Measurements from ENCODE around the genes PIWIL4 and AMOTL1.

- PRO-cap, 2 experiments, result peak in 2 of 2 experiments; most common plus-strand start chr11:93570925 (in 1); most common minus-strand start chr11:93570870 (in 1)
These were observed 27.6 kb upstream of the SMCO4 start for GRCh38 chr11:93570675-93571274.

DNA sequence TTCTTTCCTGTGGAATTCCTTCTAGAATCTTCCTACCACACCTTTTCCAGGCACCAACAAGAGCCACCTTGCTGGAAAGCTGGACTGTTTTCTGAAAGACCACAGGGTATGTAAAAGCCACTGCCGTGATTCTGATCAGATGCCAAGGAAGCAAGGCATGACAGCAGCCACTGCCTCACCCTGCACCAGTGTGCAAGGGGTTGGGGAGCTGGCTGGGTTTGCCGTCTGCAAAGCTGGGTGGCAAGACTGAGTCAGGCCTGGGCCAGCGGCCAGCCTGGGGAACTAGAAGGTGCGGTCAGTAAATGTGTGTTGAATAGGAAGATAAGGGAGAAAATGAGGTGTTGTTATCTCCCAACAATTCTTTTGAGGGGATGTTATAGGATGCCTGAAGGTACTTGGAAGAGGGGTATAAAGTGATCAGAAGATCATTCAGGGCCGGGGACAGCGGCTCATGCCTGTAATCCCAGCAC is 8.0 kb downstream of the VSTM5 start:
- PRO-cap, 2 experiments, result no peak in any of the 2 experiments

DNA sequence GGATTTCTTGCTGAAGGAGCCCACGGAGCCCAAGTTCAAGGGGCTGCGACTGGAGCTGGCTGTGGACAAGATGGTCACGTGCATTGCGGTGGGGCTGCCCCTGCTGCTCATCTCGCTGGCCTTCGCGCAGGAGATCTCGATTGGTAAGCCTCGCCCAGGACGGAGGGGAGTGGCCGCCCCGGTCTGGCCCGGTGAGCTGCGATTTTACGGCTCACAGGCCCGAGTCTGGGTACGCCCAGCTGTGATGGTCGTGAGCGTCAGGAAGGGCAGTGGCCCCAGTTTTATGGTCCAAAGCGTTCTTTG is 661 bp downstream of the PANX1 start:
- PRO-cap, 2 experiments, result peak in 2 of 2 experiments; most common plus-strand start position 222 of the sequence (in 2); most common minus-strand start position 80 of the sequence (in 1)

GRCh38 chr11:94183165-94184365 is 54.9 kb downstream of the PANX1 start:
- PRO-cap, 2 experiments, result no peak in any of the 2 experiments

GRCh38 chr11:94500586-94501099 is 6.9 kb downstream of the ANKRD49 start:
- PRO-cap, 2 experiments, result no peak in any of the 2 experiments

GRCh38 chr11:94544512-94544730 is 700 bp downstream of the FUT4 start:
- PRO-cap, 2 experiments, result no peak in any of the 2 experiments

DNA sequence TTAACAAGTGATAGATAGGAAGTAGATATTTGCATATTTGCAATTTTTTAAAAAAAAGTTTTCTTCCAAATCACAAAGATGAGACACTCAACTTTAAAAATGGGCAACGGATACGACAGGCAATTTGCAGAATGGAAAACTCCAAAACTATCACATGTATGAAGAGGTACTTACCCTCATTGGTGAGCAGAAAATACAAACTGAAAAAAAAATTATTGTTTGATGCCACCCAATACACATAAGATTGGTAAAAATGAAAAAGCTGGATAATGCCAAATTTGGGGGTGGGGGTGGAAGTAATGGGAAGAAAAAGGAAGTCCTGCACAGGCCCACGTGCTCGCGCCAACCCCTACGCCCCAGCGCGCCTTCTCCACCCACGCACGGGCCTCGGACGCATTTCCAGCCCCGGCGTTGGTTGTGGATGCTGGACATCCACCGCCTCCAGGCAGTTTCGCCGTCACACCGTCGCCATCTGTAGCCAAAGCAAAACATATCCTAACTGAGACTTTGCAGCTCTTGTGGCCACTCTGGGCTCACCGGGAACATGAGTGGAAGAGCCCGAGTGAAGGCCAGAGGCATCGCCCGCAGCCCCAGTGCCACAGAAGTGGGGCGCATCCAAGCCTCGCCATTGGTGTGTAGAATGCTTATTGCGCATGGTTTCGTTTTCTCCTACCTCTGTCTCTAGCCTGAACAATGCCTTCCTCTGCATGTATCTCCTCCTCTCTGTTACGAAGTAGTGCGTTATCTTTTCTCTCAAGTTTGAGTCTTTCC is at the start of gene PIWIL4:
TSS of gene PIWIL4 (plus strand) at position 394 of the 771 bp plus-strand sequence.
- PRO-cap, 2 experiments, result no peak in any of the 2 experiments

GRCh38 chr11:94731995-94732546 is 36.1 kb upstream of the AMOTL1 start:
- PRO-cap, 2 experiments, result no peak in any of the 2 experiments

- PRO-cap, 2 experiments, result no peak in any of the 2 experiments
These were observed 26.9 kb upstream of the AMOTL1 start for GRCh38 chr11:94740990-94741862.

DNA sequence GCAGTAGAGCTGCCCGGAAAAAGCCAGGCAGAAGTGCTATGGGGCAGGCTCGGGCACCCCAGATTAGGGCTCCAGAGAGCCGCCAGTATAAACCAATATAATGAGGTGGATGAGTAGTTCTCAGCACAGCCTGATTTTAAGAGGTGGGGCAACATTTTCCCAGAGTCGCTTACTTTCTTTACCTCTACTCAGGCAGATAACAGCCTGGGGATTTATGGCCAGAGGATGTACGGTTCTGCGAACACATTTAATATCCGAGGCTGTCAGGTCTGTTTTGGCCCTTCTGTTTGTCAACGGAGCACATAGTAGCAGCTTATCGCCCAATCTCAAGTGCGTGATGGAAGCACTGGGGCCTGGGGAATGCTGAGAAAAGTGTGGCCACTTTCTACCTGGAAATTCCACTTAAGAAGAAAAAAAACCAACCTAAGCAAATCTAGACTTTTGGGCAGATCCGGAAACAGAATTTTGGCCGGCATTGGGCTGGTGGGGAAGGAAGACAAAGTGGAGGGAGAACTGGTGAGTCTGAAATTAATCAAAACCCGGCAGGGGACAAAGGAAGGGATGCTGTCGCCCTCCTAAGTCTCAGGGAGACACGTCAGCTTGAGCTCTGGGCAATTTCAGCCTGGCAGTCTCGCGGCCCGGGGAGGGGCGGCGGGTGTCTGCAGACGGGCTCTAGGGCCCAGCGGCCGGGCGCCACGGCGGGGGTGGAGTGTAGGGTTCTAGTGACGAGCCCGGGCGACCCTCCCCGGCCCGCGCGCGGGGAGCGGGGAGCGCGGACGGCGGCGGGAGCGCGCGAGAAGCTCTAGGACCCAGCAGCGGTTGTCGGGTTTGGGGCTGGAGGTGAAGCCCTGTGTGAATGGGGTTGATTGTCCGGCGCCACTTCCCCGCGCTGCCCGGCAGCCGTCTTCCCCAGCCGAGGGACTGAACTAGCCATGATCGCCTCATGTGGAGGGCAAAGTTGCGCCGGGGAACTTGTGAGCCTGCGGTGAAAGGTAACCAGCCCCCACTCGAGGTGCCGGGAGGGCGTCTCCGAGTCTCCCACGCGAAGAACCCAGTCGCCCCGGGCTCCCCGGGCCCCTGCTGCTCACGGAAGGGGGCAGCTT is at the start of gene AMOTL1:
TSS of gene AMOTL1 (plus strand) at position 788 of the 1,103 bp plus-strand sequence.
- PRO-cap, 2 experiments, result peak in 2 of 2 experiments; most common plus-strand start position 748 of the sequence (in 2); most common minus-strand start position 684 of the sequence (in 2)

- PRO-cap, 2 experiments, result no peak in any of the 2 experiments
These were observed 48.8 kb downstream of the CWC15 start for GRCh38 chr11:94924572-94924937.

GRCh38 chr11:94926530-94927305 is 46.6 kb downstream of the CWC15 start:
- PRO-cap, 2 experiments, result no peak in any of the 2 experiments

- PRO-cap, 2 experiments, result no peak in any of the 2 experiments
These were observed 64.2 kb downstream of the ENDOD1 start for GRCh38 chr11:95153786-95154331.

DNA sequence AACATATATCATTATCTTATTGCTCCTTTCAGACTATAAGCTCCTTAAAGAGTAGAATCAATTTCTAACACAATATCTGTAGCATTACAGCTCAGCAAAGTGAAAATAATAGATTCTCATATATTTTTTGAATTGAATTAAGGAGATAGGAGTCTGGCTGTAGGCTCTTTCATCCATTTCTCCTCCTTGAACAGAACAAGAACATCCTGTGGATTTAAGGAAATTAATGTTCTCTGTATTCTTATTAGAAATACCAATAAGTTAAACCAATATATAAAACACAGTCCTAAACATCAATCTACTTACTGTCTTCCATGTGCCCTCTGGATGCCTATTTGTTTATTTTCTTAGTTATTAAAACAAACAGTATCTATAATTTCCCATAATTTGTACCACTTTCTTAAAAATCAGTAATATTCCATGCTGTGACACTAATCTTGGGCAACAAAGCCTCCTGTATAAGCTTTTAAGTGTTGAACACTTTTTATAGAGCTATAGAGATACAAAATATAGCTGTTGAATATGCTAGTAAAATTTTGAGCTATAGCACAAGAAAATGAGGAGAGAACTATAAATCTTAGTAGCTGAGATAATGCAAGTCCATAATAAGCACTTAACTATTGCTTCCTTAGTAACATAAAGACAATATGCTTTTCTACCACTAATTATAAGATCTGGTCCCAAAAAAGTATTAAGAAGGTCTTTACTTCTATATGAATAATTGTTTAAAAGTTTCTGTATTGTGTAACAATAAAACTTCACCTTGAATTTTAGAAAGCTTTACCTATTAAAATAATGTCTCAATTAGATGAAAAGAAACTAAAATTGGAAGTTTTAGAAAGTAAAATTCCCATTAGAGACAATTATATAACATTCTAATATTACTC is 28.6 kb downstream of the SESN3 start:
- PRO-cap, 2 experiments, result no peak in any of the 2 experiments

GRCh38 chr11:95248868-95249380 is 17.9 kb upstream of the SESN3 start:
- PRO-cap, 2 experiments, result no peak in any of the 2 experiments

DNA sequence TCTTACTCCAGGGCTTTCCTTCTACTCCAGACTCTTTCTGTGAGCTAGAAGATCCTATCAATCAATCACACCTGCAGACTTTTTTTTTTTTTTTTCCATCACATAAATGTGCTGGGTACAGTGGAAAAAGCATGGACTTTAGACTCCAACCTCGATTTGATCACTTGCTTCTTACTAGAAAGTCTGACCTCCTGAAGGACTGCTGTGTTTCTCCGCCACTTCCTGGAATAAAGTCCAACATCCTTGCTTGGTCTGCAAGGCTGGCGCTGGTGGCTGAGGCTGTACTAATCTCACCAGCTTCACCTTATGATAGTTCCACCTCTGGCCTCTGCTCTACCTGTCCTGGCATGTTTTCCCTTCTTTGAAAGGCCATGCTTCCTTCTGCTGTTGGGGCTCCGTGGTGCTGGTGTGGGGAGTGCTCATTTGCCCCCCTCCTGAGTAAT is 60.9 kb upstream of the SESN3 start:
- PRO-cap, 2 experiments, result no peak in any of the 2 experiments

GRCh38 chr11:95495538-95496263 is 264.7 kb upstream of the SESN3 start:
- PRO-cap, 2 experiments, result no peak in any of the 2 experiments

DNA sequence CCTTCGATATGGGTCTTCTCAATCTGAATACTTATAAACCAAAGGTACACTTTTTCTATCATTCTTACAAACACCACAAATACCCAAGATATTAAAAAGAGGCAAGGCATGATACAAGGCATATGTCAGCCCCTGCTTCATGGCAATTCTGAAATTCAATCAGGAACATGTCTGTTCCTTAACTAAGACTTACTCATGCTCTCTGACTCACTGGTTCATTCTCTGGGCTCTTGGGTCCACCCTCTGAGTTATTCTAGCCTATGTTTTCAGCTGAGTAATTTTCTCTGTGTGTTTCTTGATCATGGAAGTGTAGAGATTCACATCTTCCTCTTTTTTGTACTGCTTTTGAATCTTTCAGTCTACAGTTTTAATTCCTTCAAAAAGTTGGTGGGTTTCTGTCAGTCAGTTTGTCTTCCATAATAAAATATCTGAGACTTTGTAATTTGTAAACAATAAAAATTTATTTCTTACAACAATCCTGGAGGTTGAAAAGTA is 211.8 kb downstream of the FAM76B start:
- PRO-cap, 2 experiments, result no peak in any of the 2 experiments

DNA sequence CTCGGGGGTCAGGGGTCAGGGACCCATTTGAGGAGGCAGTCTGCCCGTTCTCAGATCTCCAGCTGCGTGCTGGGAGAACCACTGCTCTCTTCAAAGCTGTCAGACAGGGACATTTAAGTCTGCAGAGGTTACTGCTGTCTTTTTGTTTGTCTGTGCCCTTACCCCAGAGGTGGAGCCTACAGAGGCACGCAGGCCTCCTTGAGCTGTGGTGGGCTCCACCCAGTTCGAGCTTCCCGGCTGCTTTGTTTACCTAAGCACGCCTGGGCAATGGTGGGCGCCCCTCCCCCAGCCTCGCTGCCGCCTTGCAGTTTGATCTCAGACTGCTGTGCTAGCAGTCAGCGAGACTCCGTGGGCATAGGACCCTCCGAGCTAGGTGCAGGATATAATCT is 158.0 kb downstream of the FAM76B start:
- PRO-cap, 2 experiments, result no peak in any of the 2 experiments

GRCh38 chr11:95674646-95675058 is 114.9 kb downstream of the FAM76B start:
- PRO-cap, 2 experiments, result no peak in any of the 2 experiments